ENCODE measurements around a stretch of chr1.

- PRO-cap = no peak
- RAMPAGE, long total RNA, 2 experiments = start-site peak on the plus strand in 1 of 2 experiments, at chr1:7962762-7962873 at its widest, 52 reads per replicate
Measured at GRCh38 chr1:7962624-7963110, 1.2 kb downstream of the PARK7 start.

GRCh38 chr1:8015731-8016278 lies 10.3 kb downstream of the ERRFI1 start:
- PRO-cap = no peak
- RAMPAGE, long total RNA, 2 experiments = no peak in any of the 2 experiments

DNA sequence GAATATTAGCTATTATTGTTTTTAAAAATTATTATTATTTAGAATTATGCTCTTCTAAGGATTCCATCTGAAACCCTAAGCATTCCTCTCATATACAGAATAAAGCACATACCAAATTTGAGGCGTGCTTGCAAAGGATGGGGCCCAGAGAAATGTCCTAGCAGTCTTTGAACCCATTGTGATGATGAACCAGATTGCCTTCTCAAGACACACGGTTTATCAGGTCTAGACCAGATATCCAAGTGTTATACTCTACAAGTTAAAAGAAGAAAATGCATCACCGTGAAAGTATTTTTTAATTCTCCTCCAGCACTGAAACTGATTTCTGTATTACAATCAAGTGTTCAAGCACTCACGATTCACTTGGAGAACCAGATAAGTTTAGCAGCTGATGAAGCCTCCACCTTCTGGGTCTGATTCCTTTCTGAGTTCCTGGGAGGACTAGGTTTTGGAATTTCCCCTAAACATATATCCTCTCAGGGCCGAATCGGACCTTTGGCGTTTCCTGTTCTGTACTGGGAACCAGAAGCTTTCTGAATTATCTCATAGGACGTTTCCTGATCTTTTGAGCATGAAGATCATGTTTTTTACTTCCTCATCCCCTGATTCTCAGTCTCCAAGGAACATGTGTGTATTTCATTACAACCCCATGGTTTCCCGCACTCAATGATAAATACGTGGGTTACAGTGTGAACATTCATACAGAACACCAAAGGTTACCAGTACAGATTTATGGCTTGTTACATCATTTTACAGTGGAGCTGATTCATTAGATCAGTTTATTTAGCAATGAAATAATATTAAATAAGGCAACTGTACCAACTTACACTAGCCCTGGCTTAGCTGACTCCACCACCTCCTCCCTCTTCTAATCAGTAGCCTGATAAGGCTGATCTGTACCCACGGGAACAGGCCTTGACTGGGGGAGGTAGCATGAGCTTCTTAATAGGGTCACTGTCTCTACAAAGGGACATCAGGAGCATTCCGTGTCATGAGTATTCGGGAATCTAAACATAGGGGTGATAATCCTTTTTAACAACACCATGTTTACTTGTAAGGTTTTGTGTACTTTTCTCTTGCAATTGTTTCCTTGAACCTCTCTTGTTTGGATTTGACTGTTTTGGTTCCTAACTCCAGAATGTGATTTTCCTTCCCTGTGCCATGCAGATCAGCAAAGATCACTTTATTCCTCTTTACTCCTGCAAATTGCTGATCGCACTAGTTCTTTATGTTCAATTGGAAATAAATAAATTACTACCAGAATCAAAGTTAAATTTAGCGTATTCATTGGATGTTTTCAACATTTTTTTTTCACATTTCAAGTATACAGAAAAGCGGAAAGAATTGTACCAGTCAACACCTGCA lies 57.7 kb upstream of the ERRFI1 start:
- PRO-cap = no peak
- RAMPAGE, long total RNA, 2 experiments = no peak in any of the 2 experiments

- PRO-cap = no peak
- RAMPAGE, long total RNA, 2 experiments = no peak in any of the 2 experiments
Measured at GRCh38 chr1:8095940-8097087, 70.2 kb upstream of the ERRFI1 start.

GRCh38 chr1:8134848-8135553 lies 108.9 kb upstream of the ERRFI1 start:
- PRO-cap = no peak
- RAMPAGE, long total RNA, 2 experiments = no peak in any of the 2 experiments

GRCh38 chr1:8184226-8184651 lies 133.7 kb upstream of the SLC45A1 start:
- PRO-cap = no peak
- RAMPAGE, long total RNA, 2 experiments = no peak in any of the 2 experiments

DNA sequence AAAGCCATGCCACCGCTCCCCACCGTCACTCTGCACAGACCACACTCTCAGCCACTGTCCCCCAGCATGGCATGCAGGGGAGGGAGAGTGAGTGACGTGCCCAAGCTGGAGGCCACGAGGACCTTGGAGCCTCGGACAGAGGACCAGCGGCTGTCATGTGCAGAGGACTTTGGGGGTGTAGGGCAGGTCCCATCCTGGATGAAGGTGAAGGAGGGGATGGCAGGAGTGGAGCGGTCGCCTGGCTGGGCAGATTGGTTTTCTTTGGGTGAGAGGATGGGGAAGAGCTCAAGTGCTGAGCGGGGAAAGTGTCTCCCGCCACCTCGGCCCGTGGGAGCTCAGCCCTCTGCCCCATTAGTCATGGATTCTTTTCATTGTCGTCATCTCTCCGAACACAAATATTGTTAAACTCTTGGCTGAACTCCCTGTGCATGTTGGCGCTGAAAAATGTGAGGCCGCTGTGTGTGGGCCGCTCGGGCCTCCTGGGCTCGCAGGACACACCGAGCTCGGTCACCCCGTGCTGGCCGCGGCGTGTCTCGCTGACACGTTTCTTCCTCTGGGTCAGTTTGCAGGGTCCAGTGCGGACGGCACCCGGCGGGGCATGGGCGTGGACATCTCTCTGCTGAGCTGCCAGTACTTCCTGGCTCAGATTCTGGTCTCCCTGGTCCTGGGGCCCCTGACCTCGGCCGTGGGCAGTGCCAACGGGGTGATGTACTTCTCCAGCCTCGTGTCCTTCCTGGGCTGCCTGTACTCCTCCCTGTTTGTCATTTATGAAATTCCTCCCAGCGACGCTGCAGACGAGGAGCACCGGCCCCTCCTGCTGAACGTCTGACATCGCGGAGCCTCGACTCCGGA lies 25.5 kb downstream of the SLC45A1 start:
- PRO-cap = bidirectional peak, plus-strand start at position 561 of the sequence, minus-strand start at position 329 of the sequence
- RAMPAGE, long total RNA, 2 experiments = no peak in any of the 2 experiments

GRCh38 chr1:8370479-8370884 lies 52.6 kb downstream of the SLC45A1 start:
- PRO-cap = no peak
- RAMPAGE, long total RNA, 2 experiments = no peak in any of the 2 experiments

GRCh38 chr1:8390771-8391904 lies 73.2 kb downstream of the SLC45A1 start:
- PRO-cap = no peak
- RAMPAGE, long total RNA, 2 experiments = no peak in any of the 2 experiments

- PRO-cap = no peak
- RAMPAGE, long total RNA, 2 experiments = no peak in any of the 2 experiments
Measured at GRCh38 chr1:8419596-8420277, 101.8 kb downstream of the SLC45A1 start.

DNA sequence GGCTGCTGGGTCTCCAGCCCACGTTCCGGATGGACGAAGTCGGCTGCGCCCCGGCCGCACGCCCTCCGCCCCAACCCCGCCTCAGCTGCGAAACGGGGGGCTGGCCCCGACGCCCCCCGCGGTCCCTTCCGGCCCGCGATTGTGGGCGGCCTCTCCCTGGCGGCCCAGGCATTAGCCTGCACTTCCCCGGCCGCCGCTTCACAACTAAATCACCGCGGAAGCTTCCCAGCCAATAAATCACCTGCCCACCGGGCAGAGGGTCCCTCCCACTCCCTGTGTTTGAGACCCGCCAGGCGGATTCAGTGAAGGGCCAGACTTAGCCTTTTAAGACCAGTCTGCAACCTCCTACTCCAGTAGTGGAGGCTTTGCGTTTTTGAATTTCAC lies 106.1 kb downstream of the SLC45A1 start:
- PRO-cap = bidirectional peak, plus-strand start at position 181 of the sequence, minus-strand start at position 206 of the sequence; unidirectional peak, minus-strand start at position 358 of the sequence
- RAMPAGE, long total RNA, 2 experiments = no peak in any of the 2 experiments

GRCh38 chr1:8438422-8438841 lies 120.5 kb downstream of the SLC45A1 start:
- PRO-cap = no peak
- RAMPAGE, long total RNA, 2 experiments = no peak in any of the 2 experiments

DNA sequence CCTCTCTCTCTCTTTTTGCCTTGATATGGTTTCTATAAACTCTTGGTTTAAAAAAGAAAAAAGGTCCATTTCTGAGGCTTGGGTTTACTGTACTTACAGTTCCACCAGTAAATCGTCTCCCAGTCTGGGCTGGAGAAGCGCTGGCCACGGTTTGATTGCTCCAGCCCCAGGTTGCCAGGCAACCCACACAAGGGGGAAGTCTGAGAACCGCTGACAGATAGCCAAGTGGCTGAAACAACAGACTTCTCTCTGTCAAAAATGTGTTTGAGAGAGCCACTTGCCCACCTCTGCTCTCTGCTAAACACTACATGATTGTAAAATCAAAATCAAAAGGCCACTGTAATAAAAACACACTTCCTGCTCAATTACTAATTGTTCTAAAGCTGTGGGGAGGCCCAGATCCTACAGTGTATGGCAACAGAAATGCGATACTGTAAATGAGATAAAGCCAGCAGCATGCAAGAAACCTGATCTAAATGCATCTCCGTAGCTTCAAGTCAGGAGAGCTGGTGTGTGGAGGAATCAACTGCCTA lies 121.1 kb downstream of the SLC45A1 start:
- PRO-cap = no peak
- RAMPAGE, long total RNA, 2 experiments = no peak in any of the 2 experiments

DNA sequence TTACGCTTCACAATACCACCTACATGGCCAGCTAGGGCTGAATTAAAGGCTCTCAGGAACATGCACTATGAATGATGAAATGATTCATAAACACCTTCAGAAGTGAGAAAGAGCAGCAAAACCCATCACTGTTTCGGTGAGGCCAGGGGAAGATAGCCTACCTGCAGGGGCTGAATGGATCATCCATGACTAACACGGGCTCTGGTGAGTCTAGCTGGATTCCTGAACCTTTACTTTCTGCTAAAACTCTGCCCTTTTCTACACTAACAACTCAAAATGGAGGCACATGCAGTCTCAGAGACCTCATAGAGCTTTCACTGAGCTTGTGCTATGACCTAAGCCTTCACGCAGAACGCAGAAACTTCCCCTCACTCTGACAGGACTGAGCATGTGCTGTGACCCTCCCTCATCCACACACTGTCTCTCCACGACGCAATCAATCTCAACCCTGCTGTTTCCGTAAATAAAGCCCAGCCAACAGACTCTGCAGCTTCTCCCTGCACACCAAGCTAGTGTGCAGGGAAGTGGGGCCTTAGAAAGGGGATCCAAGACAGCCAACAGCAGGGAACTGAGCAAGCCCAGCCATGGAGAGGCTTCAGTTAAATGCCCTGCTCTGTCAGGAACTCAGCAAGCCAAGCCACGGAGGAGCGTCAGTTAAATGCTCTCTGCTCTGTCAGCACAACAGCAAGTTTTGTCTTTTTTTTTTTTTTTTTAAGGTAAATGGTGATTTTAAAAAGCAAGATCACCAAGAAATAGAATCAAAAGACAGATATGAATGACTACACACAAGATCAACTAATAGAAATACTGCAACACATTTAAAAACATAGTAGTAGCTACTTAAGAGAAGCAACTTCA lies 207.9 kb downstream of the SLC45A1 start:
- PRO-cap = bidirectional peak, plus-strand start at position 630 of the sequence, minus-strand start at position 354 of the sequence
- RAMPAGE, long total RNA, 2 experiments = start-site peak on the minus strand in 2 of 2 experiments, centred at positions 317 to 336 of the sequence, 30 to 95 reads per replicate

DNA sequence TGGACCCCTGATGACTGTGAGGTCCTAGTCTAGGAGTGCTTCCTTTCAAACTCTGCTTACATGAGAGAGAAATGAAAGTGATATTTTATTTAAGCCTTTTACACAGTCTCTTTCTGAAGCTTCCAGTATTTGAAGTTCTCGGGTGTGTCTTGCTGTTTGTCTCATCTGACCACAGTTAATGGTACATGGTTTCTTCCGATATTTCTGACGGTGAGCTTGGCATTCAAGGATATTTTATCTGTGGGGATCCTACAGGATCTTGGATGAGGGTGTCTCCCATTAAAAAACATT lies 215.3 kb downstream of the SLC45A1 start:
- PRO-cap = no peak
- RAMPAGE, long total RNA, 2 experiments = no peak in any of the 2 experiments

- PRO-cap = no peak
- RAMPAGE, long total RNA, 2 experiments = no peak in any of the 2 experiments
Measured at GRCh38 chr1:8815342-8816319, 1.8 kb downstream of the RERE start.

GRCh38 chr1:8848693-8849244 lies 29.7 kb downstream of the ENO1 start:
- PRO-cap = unidirectional peak, minus-strand start at chr1:8848900
- RAMPAGE, long total RNA, 2 experiments = no peak in any of the 2 experiments

- PRO-cap = no peak
- RAMPAGE, long total RNA, 2 experiments = no peak in any of the 2 experiments
Measured at GRCh38 chr1:8870259-8870671, 8.2 kb downstream of the ENO1 start.

- PRO-cap = no peak
- RAMPAGE, long total RNA, 2 experiments = no peak in any of the 2 experiments
Measured at GRCh38 chr1:8874794-8876011, 3.3 kb downstream of the ENO1 start.

GRCh38 chr1:8903884-8904395 lies 25.5 kb upstream of the ENO1 start:
- PRO-cap = no peak
- RAMPAGE, long total RNA, 2 experiments = no peak in any of the 2 experiments

All from lower leg skin (tissue), 2 donors.